Skeletal muscle satellite cell (primary cell): ENCODE measurements around a stretch of chr7.

GRCh38 chr7:18289726-18290743 lies 205.5 kb upstream of the HDAC9 start:
- CAGE, long polyA plus RNA = no peak

GRCh38 chr7:18509548-18510134 lies 14.1 kb downstream of the HDAC9 start:
- CAGE, long polyA plus RNA = no peak

DNA sequence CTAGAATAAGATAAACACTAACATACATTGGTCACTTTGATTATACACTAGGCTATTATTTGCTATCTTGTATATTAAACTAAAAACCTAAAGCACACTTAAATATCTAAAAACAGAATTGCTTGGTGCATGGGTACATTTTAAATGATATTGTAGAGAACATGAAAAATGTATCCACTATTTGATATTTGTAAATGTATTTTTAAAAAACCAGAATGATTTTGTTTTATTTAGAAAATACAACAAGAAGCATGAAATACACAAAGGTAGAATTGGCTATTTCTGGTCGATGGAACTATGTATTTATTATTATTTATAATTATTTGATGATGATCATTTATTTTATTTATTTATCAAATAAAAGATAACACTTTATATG lies 189.0 kb downstream of the TWIST1 start:
- CAGE, long polyA plus RNA = no peak

- CAGE, long polyA plus RNA = no peak
These were observed 37.4 kb downstream of the TWIST1 start for GRCh38 chr7:19080054-19080424.

DNA sequence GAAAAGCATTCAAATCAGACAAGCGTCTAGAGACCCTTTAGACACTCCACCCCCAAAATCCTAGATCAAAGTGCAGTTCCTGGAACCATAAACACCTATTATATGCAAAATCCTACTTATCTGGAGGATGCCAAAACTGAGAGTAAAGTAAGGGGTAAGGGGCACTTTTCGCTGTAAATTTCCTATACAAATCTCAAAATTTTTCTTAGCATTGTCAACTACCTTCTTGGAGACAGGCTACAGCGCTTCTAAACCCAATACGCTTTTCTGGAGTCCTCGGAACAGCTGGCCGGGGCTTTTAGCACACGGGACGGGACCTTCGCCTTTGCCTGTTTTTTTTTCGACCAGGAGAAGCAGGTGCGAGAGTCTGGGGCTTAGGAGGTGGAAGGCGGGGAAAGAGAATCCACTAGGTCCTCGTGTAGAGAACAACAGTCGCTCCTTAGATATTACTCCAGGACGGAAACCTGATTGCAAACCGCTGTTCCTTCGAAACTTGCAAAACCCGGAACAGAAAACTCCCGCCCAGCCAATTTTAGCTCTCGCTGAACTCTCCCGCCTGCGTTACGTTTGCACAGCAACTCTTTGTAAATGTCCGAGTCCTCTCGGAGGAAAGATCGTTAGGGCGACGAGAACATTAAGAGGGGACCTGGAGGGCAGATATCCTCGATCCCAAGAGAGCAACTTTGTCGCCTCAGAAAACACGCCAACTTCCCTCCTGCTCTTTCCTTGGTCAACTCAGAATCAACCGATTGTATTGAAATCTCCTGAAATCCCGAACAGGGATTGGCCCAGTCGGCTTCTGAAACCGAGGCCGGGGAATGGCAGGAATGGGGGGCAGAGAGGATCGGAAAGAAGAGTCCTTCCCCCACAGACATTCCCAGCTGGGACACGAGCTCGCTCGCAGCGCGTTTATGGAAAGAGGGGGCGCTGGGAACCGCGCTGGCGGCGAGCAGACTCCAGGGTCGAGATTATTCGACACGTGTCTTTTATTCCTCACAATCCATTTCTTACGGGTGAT lies 10.1 kb downstream of the TWIST1 start:
- CAGE, long polyA plus RNA = no peak

DNA sequence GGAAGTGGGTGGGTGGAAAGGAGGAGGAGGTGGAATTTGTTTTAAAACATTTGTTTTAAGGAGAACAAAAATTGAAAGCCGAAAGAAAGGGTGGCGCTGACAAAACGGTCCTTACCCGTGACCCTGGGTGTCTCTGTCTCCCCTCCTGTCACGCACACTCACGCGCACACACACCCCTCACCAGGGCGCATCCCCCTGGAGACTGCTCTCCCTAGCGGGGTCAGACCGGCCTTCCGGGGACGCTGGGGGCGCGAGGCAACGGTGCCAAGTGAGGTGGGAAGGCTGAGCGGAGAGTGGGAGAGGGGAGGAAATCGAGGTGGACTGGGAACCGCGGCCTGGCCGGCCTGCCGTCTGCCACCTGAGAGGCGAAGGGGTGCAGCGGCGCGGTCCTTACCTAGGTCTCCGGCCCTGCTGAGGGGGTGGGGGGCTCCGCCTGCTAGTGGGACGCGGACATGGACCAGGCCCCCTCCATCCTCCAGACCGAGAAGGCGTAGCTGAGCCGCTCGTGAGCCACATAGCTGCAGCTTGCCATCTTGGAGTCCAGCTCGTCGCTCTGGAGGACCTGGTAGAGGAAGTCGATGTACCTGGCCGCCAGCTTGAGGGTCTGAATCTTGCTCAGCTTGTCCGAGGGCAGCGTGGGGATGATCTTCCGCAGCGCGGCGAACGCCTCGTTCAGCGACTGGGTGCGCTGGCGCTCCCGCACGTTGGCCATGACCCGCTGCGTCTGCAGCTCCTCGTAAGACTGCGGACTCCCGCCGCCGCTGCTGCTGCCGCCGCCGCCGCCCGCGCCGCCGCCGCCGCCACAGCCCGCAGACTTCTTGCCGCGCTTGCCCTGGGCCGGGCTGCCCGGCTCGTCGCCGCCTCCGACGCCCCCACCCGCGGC lies 918 bp downstream of the TWIST1 start:
- CAGE, long polyA plus RNA = no peak

DNA sequence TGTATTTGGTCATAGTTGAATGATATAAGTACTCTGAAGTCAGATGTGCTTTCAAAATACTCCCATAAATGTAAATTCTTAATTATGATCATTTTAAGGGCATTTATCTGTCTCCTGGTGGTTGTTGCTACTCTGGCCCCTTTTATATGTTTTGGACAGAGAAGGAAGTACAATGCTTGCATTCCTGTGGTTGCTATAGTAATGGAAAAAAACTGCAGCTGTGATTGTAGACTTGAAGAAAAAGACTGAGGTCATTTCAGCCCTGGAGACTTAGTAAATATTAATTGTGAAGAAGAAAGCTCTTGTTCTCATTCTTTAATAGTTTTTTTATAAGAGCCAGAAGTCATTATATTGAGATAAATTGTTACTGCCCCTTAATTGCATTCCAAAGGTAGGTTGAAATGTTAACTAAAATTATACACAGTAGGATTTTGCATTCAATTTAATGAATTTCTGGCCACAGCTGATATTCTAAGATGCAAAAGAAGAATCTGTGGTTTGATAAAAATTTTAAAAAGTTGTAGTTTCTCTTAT lies 70.3 kb upstream of the FERD3L start:
- CAGE, long polyA plus RNA = no peak

GRCh38 chr7:20129842-20130500 lies 87.2 kb downstream of the MACC1 start:
- CAGE, long polyA plus RNA = no peak

DNA sequence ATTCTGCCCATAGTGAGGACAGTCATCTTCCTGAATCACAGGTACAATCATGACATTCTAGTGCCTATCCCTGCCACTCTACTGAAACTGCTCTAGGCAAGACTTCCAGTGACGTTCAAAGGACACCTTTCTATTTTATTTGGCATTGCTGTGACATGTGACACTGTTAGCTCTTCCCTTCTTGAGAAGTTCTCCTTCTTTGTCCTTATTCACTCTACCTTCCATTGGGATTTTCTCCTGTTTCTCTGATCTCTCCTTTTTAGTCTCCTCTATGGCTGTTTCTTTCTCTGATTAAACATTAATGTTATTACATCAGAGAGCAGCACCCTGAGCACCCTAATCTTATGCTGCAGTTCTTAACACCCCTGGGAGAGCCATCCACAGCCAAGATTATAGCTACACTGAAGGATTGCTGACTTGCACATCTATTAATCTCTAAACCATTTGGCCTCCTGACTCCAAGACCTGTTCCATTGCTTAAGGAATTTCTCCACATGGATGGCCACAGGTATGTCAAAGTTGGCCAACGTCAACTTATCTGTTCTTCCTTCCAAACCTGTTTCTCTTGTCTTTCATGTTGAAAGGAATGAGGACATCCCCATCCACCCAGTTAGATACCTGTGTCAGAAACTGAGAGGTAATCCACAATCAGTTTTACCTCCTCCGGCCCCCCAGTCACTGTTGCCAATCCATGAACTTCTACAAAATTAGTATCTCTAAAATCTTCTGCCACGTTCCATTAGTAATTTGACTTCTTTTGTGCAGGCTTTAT lies 10.8 kb downstream of the MACC1 start:
- CAGE, long polyA plus RNA = no peak

GRCh38 chr7:20214876-20215552 lies 2.2 kb downstream of the MACC1 start:
- CAGE, long polyA plus RNA = no peak

DNA sequence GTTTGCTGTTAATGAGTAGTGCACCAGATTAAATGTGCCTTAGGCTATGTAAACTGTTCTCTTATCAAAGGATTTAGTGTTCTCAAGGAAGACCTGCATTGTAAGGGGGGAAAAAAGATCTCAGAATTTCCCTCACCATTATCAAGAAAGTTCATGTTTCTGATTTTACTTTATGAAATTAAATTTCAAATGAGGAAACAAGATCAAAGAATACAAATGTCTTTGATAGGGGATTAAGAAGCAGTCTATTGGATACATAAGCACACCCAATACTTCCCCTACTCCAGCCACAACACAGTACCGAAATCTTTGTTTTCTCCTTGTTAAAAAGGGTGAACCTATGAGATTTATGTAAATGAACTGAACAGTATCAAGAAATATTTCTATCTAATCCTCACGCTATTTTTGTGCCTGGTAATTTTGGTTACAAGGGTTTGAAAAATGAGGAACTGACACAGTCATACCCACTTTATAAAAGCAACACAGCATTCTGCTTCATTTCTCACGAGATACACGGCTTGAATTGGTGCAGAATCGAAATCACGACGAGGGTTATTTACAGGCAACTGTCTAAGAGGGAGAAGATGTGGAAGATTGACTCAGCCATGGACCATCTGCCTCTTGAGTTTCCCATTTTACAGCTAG lies 107.8 kb downstream of the ITGB8 start:
- CAGE, long polyA plus RNA = no peak

DNA sequence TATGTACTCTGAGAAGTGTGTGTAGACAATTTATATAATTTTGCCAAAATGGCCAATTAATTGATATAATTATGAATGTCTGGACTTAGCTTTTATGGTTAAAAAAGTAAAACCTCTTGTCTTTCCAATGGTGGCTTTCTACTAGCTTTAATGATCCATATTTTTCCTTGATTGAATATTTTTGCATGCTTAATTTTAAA lies 14.4 kb upstream of the SP8 start:
- CAGE, long polyA plus RNA = no peak

- CAGE, long polyA plus RNA = no peak
These were observed 678 bp downstream of the SP4 start for GRCh38 chr7:21428551-21428970.

DNA sequence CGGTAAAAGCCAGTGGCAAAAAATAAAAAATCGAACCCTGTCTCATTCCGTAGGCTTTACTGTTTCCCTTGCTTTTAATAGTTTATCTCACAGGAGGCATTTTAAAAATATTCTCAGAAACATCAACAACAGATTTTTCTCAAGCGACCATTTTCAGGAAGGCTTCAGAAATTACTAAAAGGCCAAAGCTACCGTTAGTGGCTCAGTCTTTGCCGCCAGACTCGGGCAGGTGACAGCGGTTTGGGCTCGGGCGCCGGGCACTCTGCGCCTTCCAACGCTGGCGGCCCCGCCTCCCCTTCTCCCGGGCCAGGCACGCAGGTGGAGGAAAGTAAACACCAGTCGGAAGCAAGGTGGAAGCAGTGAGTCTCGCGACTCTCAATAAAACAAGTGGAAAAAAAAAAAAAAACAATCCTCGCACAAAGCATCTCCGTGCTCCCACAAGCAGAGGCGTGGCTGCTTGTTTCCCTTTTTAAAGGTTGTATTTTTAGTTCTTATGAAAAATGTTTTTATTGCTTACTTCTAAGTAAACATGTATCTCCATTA lies 1.1 kb downstream of the CDCA7L start:
- CAGE, long polyA plus RNA = no peak

DNA sequence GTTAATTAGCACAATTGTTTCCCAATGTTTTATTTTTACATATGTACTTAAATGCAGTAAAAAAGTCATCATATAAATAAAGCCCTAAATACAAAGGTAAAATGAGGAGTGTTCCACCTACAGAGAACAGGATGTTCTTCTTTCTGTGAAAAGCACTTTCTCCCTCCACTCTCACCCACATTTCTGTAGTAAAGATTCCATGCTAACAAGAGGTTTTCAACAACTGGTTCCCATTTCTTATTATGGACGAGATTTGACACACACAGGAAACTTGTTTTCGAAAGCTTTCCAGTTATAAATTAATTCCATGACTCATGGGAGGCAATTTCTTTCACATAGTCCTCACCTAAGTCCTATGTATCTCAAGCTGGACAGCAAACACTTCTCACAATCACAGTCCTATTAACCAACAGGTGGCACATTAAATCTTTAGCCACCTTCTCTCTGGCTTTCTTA lies 24.6 kb downstream of the RAPGEF5 start:
- CAGE, long polyA plus RNA = no peak

GRCh38 chr7:22343538-22344036 lies 13.4 kb downstream of the RAPGEF5 start:
- CAGE, long polyA plus RNA = no peak

DNA sequence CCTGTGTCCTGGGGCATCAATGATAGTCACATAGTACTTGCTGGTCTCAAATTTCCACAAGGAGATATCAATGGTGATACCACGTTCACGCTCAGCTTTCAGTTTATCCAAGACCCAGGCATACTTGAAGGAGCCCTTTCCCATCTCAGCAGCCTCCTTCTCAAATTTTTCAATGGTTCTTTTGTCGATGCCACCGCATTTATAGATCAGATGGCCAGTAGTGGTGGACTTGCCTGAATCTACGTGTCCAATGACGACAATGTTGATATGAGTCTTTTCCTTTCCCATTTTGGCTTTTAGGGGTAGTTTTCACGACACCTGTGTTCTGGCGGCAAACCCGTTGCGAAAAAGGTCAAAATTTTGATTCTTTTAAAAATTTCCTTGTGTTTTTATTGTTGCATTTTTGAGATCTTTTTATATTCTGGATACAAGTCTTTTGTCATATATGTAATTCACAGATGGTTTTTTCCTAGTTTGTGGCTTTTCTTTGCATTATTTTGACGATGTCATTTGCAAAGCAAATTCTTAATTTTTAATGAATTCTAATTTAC lies 11.8 kb upstream of the STEAP1B start:
- CAGE, long polyA plus RNA = no peak

DNA sequence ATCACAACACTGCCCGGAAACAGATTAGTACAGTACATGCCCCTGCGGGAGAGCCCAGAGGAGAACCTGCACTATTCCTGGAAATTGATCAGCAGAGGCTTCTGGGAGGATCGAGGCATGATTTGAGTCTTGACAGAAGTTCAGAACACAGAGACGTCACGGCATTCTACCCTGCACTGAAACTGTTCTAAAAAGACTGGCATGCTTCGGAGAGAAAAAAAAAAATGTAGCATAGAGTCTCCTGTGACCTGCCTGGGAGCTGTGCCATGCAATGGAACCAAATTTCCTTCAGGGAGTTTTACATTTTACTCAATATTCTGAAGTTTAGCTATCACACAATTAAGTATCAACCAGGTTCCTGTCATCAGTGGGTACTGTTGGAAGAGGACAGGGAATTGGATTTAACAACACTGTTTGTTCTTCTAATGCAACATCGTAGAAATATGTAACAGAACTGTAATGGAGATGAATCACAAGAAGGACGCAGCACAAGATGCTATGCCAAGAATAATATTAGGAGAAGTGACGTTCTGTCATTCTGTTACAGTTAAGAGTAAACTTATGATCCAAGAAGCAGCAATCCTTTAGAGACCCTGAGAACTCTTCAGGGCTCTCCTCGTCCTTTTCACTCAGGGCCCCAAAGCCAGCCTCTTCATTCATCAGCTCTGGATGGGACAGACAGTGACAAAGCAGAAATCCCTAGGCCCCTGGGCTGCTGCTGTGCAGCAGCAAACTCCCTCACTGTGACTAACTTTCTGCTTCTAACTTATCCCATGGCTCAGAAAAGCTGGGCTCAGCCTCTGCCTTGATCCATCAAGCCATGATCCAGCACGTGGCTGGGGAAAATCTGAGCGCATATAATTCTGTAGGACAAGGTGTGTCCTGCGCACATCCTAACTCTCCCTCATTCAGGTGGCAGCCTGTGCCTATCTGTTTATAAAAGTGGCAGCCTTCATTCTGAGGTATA lies 8.9 kb upstream of the IL6 start:
- CAGE, long polyA plus RNA = no peak

DNA sequence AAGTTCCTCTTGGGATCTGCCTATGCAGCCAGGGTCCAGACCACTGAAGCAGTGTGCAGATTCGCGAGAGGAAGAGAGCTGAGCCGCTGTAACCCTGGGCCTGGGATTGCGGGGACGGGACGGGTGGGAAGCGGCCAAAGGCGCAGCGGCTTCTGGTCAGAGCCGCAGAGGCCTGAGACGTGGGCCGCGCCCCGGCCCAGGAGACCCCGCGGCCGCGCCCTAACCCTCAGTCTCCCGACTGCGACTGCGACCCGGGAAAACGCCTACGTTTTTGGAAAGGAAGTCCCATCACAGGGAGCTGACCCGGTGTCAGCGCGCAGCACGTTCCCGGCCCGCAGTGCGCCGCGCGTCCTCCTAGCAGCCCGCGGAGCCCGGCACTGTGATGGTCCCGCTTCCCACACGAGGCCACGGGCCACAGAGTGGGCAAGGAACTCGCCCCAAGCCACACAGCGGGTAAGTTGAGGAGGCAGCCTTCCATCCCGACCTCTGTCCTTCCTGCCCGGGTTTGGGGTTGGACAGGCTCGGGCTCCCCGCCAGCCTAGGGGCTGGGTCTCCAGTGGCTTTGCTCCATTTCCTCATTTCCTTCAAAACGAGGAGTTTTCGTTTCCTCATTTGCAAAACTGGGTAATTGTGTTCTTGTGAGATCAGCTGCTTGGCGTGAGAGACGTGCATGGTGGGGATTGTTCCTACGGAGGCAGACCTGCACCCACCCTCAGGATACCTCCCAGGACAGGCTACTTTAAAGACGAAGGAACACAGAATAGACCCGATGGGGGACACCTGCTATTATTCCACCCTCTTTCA lies 1.2 kb downstream of the GPNMB start:
- CAGE, long polyA plus RNA = no peak

DNA sequence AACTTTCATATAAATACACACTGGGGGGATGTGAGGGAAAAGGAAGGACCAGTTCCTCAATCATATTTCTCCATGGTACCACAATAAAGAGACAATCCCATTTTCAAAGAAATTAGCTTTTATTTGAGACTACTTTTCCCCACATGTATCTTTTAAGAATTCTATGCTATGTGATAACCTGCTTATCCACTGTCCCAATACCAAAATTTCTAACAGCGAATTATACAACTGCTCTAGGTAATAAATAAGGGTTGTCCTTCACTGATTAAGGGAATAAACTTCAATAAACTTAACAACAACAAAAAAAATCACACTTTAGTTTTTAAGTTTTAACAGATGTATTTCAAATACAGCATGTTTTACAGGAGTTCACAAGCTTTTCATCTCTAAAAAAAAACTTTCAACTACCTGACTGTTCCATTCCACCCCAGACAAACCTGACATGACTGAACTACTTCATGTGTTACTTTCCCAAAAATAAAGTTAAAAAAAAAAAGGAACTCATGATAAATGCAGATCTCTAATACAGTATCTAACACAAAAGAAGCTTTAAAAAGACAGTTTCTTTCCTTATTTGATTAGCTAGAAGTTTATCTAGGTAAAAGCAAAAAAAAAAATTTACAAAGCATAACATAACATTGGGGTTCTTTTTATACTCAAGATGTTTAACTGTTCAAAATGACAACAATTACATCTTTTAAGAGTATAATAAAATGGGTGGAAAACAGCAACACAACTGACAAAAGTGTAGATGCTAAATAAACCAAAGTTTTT lies 26.9 kb downstream of the TRA2A start:
- CAGE, long polyA plus RNA = no peak